ENCODE results near the genes OST4, EMILIN1, CAD, UCN, GTF3C2 and MRPL33.

- PRO-cap = no peak
Observed at GRCh38 chr2:27026500-27026996, 6.2 kb upstream of the TMEM214 start.

GRCh38 chr2:27071547-27071968, at the start of gene OST4:
Gene OST4, minus strand, starts transcription at chr2:27071654.
- PRO-cap = bidirectional peak, plus-strand start at chr2:27071846, minus-strand start at chr2:27071650

GRCh38 chr2:27078088-27079223, at the start of gene EMILIN1:
Gene EMILIN1, plus strand, starts transcription at chr2:27078615.
- PRO-cap = bidirectional peak, plus-strand start at chr2:27078820, minus-strand start at chr2:27078355; bidirectional peak, plus-strand start at chr2:27078939, minus-strand start at chr2:27078949

- PRO-cap = no peak
Observed at GRCh38 chr2:27133013-27133875, 1.2 kb downstream of the PREB start.

DNA sequence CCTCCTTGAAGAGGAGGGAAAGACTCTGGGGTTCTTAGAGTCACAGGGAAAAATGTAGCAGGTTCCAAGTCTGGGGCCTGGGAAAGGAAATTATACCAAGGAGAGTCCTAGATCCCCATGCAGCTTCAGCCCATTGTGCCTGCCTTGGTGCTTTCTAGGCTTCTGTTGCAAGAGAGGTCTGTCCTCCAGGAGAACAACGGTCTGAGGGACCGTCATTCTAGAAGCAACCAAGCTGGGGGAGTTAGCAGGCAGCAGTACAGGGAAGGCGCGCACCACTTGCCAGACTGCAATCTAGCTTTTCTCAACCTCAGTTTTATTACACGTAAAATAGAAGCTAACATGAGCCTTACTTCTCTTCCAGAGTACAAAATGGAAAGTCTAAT, 1.8 kb downstream of the TCF23 start:
- PRO-cap = no peak

DNA sequence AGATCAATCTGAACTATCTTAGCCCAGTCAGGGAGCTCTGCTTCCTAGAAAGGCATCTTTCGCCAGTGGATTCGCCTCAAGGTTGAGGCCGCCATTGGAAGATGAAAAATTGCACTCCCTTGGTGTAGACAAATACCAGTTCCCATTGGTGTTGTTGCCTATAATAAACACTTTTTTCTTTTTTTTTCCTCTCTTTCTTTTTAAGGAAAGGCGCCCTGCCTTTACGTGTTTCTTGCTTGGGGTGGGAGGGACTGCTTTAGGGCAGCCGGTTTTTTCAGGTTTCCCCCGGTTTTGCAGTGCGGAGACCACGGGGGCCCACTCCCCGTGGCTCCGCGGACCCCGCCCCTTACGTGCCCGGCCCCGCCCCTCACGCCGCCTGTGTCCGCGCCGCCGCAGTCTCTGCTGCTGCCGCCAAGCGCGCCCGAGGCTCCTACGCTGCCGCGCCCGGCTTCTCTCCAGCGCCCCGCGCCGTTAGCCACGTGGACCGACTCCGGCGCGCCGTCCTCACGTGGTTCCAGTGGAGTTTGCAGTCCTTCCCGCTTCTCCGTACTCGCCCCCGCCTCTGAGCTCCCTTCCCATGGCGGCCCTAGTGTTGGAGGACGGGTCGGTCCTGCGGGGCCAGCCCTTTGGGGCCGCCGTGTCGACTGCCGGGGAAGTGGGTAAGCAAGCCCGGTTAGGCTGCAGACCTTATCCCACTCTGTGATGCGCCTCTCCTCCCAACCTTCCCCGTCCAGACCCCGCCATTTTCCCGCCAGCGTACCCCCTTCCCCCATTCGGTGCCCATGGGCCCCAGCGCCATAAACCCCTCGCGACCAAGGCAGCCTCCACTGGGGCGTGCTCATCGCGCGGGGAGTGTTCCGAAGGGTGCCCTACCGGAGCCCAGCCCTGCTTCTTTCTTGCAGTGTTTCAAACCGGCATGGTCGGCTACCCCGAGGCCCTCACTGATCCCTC, at the start of gene CAD:
Gene CAD, plus strand, starts transcription at position 395 of the 951 bp plus-strand sequence.
- PRO-cap = bidirectional peak, plus-strand start at position 529 of the sequence, minus-strand start at position 347 of the sequence

GRCh38 chr2:27307976-27308762, at the start of gene UCN:
Gene UCN, minus strand, starts transcription at chr2:27308445.
- PRO-cap = no peak

GRCh38 chr2:27320934-27321548, 1.9 kb downstream of the MPV17 start:
- PRO-cap = bidirectional peak, plus-strand start at chr2:27321321, minus-strand start at chr2:27321123

GRCh38 chr2:27322021-27322902, 635 bp downstream of the MPV17 start:
- PRO-cap = no peak

- PRO-cap = bidirectional peak, plus-strand start at chr2:27356765, minus-strand start at chr2:27356764; bidirectional peak, plus-strand start at chr2:27357067, minus-strand start at chr2:27357001; bidirectional peak, plus-strand start at chr2:27357152, minus-strand start at chr2:27357154
Observed at GRCh38 chr2:27356627-27357476, at the start of gene GTF3C2. Gene GTF3C2, minus strand, starts transcription at chr2:27356764.

DNA sequence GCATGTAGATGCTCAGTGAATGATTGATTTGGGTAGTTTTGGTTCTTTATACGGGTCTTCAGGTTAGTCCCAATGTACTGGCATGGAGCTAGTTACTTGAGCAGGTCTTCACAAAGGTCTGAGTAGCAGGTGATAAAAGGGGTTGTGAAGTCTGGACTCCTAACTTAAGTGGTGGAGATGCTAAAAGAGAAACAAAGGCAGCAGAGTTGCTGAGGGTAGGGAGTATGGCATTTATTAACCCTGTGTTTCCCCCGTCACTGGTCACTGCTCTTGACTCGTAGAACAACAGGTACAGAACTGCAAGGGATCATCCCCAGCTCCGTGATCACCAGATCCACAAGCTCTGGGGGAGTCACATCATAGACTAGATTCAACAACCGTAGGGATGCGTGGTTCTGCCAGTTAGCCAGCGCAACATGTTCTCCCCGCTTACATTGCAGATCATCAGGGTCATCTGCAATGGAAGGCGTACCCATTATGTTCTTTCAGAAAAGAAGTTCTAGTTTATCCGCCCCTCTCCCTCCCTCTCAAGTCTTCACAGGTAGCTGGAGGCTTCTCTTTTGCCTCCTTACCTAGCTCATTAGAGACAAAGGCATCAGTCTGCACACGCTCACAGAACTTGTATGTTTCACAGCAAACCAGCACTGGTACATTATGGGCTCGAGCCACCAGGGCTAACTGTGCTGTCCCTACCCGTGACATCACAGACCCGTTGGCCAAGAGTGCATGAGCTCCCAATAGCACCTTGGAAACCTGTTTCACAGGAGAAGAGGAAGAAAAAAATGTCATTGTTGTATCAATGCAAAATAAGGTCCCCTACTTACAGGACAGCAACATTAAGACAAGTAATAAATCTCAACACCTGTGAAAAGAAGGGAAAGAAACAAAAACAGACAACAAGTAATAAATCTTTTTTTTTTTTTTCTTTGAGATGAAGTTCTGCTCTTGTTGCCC, 5.7 kb downstream of the EIF2B4 start:
- PRO-cap = no peak

DNA sequence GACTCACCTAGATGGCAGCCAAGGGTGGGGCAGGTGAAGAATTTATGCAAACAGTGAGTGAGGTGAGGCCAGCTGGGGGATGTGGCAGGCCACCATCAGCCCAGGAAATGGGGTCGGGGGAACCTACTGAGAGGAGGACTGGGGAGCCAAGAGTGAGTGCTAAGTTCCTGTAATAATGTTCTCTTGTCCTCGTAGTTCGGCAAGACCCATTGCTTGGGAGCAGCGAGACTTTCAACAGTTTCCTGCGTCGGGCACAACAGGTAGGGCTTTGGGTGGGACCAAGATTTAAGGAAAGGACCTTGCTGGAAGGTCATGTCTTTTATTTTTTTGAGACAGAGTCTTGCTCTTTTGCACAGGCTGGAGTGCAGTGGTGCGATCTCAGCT, 2.6 kb downstream of the SNX17 start:
- PRO-cap = no peak

DNA sequence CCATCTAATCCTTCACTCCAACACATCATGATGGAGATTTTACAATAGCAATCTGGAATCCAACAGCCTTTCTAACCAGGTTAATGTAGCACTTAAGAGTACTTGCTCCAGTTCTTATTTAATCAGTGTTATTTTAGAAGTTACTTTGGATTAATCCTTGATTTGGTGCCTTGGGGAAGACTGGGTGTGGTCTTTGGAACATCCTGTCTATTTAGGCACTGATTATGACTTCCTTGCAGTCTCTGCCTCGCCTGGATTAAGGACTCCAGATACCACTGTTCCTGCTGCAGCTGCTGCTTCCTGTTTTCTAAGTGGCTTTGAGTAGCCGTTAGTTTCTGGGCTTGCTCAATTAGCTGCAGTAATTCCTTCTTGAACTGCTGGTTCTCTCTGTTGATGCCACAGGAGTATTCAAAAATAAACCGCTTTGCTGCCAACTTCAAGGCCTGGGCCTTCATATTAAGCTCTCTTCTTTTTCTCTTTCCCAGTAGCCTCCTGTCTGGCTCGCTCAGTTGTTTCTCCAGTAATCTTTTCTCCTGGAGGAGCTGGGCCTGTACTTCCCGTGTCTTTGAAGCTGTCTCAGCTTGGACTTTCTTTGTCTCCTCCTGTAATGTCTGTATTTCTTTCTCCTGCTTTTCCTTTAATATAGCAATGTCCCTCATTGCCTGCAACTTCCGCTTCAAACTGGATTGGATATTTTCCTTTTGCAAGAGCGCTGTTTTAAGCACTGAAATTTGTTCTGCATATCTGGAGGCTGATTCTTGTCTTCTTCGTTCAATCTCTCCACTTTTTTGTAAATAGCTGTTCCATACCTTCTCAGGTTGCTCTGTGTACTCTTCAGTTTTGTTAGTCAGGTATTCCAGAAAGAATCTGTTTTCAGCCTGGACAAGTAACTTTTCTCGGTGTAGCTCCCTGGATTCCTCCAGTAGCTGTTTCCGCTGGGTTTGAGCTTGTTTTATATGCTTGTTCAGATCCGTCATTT, 1.7 kb downstream of the CCDC121 start:
- PRO-cap = no peak

GRCh38 chr2:27629149-27629428, 239 bp downstream of the GPN1 start:
- PRO-cap = no peak

- PRO-cap = bidirectional peak, plus-strand start at chr2:27706577, minus-strand start at chr2:27706271
Observed at GRCh38 chr2:27705547-27706816, 42.3 kb downstream of the SLC4A1AP start.

DNA sequence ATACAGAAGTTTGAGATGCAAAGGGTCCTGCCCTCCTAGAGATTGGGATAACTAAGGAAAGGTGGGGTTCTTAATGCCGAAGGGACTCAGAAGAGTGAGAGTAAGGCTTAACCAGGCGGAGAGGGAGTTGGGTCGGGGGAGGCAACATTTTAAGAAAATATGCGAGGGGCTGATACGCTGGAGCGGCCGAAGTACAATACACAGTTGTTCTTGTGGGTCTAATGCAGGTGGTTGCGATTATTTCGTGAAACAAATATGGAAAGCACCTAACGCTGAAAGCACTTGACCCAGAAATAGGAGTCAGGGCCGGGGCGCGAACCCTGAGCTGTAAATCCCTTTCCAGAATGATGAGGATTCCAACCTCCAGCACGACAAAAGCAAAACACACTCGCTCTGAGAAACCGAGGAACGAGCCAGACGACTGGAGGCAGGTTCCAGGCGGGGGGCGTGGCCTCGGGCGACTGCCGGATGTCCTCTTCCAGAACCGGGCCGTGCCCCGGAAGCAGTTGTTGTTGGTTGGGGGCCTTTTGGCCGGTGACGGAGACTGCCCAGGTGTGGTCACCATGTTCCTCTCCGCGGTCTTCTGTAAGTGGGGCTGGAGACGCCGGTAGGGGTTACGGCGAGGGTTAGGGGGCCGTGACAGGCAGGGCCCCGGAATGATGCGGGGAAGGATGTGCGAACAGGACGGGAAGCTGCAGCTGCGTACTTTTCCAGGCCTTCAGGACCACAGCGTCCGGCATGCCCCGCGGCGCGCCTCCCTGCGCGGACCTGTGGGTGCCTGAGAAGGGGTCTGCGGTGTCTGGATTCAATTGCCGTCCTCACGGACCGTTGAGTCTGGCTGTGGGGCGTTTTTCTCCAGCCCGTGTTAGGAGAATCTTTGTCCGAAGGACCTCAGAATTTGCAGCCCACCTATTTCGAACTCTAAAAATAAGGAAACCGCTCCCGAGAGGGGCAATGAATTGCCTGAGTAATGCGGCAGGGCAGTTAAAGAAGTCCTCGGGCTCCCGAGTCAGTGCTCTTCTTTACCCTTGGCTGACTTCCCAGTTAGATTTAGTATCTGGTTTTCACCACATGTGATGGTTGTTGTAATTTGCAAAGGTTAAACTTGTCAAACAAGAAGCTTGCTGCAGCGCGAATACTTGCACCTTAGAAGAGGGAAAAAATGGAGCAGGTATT, at the start of gene MRPL33:
Gene MRPL33, plus strand, starts transcription at position 505 of the 1,176 bp plus-strand sequence.
- PRO-cap = bidirectional peak, plus-strand start at position 523 of the sequence, minus-strand start at position 423 of the sequence; bidirectional peak, plus-strand start at position 771 of the sequence, minus-strand start at position 770 of the sequence

GRCh38 chr2:27772828-27773326, 1.4 kb downstream of the MRPL33 start:
- PRO-cap = no peak

DNA sequence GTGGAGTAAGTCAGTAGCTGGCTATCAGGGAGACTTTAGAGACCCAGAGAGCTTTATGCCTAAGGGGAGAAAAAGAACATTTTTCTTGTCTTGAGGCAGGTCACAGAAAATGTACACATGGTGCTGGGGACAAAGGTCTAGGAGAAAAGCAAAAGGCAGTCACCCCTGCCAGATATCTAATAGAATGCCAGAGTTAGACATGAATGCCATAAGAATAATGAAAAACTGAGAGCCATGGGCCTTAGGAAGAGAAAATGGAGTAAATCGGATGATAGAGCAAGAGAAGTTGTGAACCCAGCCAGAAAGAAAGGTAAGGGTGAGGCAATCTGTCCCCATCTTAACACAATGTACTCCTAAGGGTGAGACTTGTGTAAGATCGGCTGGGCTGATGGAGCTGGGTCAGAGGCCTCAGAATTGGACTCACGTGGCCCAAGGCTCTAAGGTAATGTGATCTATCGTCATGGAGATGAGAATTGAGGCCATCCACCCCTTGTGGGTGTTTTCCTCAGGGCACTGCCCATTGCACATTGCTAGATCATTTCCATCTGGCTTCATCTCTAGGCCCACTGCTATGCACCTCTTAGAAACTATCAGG, 229.2 kb upstream of the FOSL2 start:
- PRO-cap = no peak

DNA sequence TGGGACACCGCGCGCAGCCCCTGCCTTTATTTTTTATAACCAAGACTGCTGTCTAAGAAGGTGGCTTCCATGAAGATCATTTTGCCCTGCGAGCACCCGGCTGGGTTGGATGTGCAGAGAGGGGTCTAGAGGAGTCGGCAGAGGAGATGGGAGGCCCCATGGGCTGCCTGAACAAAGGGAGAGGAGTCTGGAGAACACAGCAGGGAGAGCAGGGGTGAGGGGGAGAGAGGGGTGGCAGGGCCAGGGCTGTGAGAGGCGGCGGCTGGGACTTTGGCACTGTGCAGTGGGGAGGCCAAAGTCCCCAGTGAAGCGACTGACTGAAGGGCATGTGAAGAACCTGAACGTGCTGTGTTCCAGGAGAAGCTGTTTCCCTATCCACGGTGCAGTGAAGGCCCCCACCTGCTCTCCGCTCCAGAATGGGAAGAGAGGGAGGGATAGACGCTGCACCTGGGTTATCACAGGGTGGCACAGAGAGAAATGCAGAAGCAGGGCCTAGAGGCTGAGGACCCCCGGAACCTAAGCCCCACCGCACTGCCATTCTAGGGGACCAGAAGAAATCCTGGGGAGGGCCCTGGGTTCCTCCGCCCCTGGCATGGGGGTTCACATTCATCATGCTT, 24.9 kb upstream of the FOSL2 start:
- PRO-cap = no peak

- PRO-cap = no peak
Observed at GRCh38 chr2:28380867-28381860, 11.5 kb upstream of the FOSL2 start.

Data from sciatic nerve (tissue), 1 donor.